Occipital lobe (tissue), 2 donors: ENCODE measurements around a stretch of chr19.

DNA sequence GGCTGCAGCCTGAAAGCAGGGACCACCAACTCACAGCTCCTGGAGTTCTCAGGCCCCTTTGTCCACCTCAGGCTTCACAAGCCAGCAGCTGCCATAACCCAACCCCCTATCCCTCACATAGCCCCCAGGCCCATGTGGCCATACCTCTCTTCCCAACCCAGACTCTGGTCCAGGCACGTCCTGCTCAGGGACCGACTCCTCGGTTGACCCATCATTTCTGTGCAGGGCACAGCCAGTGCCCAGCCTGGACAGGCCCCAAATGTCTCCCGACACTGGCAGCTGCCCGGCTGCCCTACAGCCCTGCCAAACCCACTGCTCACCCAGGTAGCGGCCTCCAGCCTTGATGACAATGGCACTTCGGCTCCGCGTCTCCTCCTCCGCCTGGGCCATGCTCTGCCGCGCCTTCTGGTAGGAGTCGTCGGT, 27.2 kb upstream of the ISYNA1 start:
- RAMPAGE, long total RNA = no peak

- RAMPAGE, long total RNA = no peak
These were observed 35.0 kb downstream of the ELL start for GRCh38 chr19:18486846-18487235.

DNA sequence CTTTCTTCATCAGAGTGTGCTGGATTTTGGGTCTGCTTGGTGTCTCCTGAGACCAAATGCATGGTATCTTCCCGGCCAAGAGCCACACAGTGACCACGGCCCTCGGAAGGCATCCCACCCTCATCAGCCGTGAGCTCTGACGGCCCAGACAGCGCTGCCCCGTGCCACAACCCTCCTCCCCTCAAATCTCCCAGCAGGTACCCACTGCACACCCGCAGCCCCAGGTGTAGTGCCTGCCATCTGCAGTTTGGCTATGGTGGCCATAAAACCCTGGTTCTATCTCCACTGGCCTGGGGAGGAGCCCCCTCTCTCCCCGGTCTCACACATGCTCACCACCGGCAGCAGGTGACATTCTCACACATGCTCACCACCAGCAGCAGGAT, 31.3 kb downstream of the ELL start:
- RAMPAGE, long total RNA = no peak

DNA sequence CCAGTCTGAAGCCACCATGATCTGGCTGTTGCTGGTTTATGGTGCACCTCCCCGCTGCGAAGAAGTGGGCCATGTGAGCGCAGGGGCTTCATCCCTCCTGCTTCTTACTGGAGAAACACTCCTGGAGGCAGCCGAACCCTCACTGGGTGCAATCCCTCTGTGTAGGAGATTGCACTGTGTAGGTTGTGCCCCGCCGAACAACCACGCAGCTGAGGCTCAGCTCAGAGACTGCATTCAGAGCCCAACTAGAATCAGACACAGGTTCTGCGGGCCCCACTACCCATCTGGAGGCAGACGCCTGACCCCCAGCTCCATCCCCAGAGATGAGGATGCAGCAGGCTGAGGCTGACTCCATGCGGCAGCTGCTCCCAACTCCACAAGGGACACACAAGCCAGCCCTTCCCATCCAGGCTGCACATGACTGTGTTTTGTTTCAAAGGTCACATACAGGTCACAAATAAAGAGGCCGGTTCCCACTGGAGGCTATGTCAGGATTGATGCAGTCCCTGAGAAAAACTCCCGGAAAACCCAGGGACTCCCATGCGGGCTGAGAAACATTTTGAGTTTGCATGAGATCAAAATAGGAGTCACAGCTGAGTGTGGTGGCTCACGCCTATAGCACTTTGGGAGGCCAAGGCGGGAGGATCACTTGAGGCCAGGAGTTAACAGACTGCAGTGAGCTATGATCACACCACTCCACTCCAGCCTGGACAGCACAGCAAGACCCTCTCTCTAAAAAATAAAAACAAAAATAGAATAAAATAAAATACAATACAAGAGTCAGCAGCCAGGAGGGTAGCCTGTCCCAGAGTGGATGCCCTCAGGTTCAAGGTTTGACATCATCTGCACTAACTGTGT, 14.1 kb downstream of the ELL start:
- RAMPAGE, long total RNA = no peak

DNA sequence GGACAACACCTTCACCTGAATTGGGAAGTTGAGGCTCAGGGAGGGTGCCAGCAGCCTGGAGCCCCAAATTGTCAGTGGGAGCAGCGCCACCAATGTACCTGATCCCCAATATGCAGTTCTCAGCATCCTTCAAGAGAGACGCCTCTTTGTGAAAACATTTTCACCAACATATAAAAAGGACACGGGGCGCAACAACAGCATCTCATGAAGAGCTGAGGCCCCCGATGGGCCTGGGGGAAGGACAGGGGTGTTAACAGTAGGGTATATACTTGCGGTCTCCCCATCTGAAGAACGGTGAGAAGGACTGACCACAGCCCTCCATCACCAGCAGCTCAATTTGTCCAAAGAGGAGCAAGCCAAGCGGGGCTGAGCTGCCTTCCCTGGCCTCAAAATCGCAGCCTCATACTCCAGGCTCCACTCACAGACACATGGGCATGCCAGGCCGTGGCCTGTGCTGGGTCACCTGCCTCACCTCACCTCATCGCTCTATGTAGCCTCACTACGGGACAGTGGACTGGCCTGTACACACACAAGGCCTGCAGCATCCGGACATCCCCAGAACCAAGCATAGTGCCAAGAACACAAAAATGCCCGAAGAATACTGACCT, 9.0 kb downstream of the ELL start:
- RAMPAGE, long total RNA = no peak

- RAMPAGE, long total RNA = no peak
These were observed 2.6 kb upstream of the UBA52 start for GRCh38 chr19:18568916-18569518.

- RAMPAGE, long total RNA = no peak
These were observed 860 bp downstream of the UBA52 start for GRCh38 chr19:18572626-18572808.

GRCh38 chr19:18777180-18777815, 13.8 kb downstream of the COMP start:
- RAMPAGE, long total RNA = no peak

- RAMPAGE, long total RNA = no peak
These were observed 6.1 kb downstream of the COMP start for GRCh38 chr19:18785027-18785332.

GRCh38 chr19:18789719-18790464, 1.2 kb downstream of the COMP start:
- RAMPAGE, long total RNA = no peak

DNA sequence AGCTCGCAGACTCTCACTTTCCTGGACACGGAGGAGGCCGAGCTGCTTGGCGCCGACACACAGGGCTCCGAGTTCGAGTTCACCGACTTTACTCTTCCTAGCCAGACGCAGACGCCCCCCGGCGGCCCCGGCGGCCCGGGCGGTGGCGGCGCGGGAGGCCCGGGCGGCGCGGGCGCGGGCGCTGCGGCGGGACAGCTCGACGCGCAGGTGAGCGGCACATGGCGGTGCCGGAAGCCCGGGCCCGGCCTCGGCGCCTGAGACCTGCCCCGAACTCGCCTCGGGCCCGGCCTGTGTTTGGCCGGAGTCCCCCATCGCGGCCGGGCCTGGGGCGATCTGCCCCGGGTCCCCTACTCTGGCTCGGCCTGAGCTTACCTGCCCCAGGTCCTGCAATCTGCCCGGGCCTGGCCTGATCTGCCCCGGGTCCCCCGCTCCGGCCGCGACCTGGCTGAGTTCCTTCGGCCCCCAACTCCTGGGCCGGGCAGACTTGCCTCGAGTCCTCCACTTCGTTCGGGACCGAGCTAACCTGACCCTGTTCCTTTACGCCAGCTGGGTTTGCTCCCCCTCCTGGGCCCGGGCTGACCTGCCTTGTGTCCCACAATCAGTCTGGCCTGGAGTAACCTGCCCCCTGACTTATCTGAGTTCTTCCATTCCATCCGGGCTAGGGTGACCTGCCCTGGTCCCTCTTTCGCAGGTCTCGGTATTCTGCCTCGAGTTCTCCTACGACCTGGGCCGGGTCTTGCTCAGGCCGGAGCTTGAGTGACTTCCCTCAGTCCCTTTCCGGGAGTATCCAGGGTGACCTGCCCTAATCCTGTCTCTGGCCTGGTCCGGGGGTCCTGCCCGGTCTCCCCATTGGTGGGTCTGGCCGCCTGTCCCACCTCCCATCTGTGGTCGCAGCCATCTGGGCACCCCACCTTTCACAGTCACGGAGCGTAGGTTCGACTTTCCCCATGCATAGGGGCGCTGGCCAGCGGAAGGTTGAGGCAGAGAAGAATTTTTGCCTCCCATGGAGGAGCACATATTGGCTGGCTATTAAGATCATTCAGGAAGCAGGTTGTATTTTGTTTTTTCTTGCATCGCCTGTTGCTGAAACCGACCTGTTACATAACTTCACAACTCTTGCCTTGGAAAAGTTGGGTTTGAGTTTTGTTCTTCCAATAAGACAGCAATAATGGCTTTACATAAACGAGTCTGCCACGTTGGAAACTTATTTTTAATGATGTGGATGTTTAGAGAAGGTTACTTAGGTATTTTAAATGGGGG, 905 bp downstream of the UPF1 start:
- RAMPAGE, long total RNA = no peak

GRCh38 chr19:18833625-18833750, 1.7 kb downstream of the UPF1 start:
- RAMPAGE, long total RNA = no peak

DNA sequence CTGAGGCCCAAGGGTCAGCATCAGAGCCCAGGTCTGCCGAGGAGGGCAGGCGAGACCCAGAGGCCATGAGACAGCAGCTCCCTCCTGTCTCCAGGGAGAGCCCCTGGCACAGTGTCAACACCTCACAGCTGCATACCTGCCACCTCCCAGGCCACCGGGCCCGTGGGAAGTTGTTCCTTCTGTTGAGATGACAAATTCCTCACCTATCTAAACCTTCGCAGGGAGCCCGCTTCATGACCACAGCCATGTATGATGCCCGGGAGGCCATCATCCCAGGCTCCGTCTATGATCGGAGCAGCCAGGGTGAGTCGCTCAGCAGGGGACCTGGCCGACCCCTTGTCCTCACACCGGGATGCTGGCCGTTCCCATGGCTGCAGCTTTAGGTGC, 32.0 kb downstream of the CERS1 start:
- RAMPAGE, long total RNA = no peak

GRCh38 chr19:18903846-18904666, 8.1 kb upstream of the CERS1 start:
- RAMPAGE, long total RNA = no peak

GRCh38 chr19:19032053-19033286, 847 bp downstream of the SUGP2 start:
- RAMPAGE, long total RNA = no peak

DNA sequence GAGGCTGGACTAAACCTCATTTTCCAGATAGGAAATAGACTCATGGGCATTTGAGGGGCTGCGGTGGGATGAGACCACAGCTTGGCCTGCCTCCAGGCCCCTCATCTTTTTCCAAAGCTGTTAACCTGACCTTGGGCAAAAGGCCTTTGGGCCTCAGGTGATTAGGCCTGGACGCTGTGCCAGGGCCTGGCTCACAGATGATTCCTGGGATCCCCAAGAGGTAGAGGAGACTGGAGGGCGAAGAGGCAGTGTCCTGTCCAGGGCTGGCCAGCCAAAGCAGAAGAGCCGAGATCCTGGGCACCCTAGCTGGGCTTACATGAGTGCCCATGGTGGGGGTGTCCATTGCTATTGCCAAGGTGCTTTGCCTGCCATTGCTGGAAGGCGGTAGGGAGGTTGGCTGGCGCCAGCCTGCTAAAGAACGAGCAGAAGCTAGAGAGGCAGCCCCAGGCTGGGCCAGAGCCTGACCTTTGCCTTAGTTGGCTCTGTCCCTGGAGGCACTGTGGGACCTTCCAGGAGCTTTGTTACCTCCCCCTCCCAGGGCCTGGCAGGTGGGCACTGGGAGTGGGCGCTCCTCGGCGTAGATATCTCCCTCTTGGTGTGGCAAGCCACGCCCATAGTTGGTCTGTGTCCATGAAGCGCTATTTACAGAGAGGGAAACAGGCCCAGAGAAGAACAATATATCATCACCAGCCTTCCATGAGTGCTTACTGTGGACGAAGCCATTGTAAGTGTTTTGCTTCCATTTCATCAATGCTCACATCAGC, 2.4 kb upstream of the SLC25A42 start:
- RAMPAGE, long total RNA = no peak

DNA sequence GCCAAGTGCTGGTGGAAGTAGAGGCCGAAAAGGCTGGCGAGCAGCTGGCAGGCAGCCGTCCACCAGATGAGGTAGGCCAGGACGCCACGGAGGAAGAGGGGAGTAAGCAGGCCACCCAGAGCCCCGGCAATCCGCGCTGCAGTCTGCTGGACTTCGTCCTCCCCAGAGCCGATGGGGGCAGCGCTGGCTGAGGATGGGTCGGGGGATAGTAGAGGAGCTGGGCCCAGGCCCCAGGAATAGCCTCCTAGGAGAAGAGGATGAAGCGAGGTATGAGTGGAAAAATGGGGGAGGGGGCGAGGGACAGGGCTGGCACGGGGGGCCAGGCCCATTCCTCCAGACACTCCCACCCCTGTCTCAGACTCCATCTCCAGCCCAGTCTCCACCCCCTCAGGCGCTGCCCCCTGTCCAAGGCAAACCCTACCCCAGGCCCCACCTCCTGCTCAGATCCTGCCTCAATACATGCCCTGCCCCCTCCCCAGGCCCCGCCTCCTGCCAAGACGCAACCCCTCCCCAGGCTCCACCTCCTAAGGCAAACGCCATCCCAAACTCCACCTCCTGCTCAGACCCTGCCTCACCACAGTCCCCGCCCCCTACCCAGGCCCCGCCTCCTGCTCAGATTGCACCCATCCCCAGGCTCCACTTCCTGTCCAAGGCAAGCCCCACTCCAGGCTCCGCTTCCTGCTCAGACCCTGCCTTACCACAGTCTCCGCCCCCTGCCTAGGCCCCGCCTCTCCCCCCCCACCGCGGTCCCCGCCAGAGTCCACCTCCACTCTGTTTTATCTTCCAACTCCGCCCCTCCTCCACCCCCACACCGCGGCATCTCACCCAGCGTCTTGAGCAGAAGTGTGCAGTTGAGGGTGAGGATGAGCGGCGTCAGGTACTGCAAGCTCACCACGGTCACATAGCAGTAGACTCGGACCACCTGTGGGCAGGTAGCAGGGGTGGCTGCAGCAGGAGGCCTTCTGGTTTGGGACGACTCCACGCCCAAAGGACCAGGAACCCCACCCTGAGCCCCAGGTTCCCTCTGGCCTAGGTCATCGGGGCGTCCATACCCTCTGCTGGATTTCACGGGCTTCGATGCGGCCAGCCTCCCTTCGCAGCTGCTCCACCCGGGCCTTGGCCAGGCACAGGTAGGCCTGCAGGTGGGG, 18.0 kb downstream of the TMEM161A start:
- RAMPAGE, long total RNA = no peak

GRCh38 chr19:19167375-19167858, 2.6 kb downstream of the MEF2B start:
- RAMPAGE, long total RNA = no peak

DNA sequence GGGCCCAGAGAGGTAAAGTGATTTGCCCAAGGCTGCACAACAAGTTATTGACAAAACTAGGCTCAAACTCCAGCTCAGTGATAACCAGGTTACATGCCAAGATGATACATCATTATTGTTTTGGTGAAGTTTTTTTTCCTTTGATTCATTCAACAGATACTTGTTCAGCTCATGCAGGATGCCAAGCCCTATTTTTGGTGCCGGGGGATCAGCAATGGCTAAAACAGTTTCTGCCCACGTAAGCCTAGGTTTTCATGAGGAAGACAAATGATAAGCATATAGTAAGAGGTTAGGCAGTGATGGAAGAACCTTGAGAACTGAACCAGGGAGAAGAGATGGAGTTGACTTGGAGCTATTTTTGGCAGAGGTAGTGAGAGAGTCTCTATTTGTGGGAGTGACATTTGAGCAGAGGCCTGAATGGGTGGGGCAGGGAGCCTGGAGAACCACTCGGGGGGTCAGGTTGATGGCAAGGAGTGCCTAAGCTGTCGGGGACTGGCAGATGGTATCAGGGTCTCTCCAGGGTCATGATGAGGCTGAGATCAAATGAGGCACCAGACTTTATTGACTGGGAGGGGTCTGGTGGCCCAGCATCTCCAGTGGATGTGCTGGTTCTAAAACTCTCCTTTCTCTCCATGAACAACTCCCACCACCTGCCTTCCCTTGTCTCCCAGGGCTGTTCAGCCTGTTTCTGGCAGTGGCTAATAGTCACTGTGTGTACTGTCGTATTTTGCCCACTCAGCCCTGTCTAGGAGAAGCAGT, 3.4 kb downstream of the MAU2 start:
- RAMPAGE, long total RNA = no peak

DNA sequence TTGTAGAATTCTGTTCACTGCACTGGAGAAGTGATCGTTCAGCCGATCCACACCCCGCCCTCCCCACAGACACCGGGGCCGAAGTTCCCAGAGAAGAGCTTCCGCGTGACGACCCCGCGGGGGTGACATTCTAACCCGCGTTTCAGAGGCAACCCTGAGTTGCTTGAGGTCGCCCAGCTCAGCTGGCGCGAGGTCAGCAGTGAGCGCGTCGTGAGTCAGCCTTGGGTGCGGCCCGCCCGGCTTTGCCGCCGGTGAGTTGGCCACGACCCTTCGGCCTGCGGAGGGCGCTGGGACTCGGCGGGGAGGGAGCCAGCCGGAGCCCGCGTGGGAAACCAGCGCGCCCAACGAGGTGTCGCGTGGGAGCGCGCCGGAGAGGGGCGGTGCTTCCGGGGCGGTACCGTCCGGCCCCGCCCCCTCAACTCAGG, 285 bp upstream of the GATAD2A start:
- RAMPAGE, long total RNA = no peak